ENCODE measurements around a stretch of chr14.

DNA sequence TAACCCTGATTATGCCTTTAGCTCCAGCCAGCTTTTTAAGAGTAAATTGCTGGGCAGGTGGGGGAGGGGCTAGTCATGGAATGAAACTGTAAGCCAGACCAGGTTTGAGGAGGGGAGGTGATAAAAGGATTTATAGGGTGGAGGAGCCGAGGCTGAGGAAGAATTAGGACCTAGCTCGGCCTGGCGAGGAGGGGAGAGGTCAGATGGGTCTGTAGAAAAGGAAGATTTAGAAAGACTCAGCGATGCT lies 583.8 kb upstream of the MDGA2 start:
- PRO-cap = no peak
- RAMPAGE, long total RNA, 2 experiments = no peak in any of the 2 experiments

DNA sequence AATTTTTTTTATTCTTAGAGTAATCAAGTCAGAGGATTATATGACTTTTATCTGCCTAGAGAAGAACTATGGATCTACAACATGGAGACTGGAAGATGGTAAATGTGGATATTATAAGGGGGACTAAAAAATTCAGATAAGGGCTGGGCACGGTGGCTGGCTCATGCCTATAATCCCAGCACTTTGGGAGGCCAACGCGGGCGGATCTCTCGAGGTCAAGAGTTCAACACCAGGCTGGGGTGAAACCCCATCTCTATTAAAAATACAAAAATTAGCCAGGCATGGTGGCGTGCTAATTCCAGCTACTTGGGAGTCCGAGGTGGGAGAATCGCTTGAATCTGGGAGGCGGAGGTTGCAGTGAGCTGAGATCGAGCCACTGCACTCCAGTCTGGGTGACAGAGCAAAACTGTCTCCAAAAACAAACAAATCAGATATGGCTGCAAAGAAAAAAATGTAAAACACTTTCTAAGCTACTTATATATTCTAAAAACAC lies 3.7 kb downstream of the KLHDC2 start:
- PRO-cap = no peak
- RAMPAGE, long total RNA, 2 experiments = no peak in any of the 2 experiments

- PRO-cap = no peak
- RAMPAGE, long total RNA, 2 experiments = no peak in any of the 2 experiments
Measured at GRCh38 chr14:49832055-49832485, 20.5 kb downstream of the NEMF start.

GRCh38 chr14:49853601-49854156 lies 1.1 kb upstream of the NEMF start:
- PRO-cap = no peak
- RAMPAGE, long total RNA, 2 experiments = no peak in any of the 2 experiments

- PRO-cap = no peak
- RAMPAGE, long total RNA, 2 experiments = no peak in any of the 2 experiments
Measured at GRCh38 chr14:49865441-49865735, 12.8 kb upstream of the NEMF start.

DNA sequence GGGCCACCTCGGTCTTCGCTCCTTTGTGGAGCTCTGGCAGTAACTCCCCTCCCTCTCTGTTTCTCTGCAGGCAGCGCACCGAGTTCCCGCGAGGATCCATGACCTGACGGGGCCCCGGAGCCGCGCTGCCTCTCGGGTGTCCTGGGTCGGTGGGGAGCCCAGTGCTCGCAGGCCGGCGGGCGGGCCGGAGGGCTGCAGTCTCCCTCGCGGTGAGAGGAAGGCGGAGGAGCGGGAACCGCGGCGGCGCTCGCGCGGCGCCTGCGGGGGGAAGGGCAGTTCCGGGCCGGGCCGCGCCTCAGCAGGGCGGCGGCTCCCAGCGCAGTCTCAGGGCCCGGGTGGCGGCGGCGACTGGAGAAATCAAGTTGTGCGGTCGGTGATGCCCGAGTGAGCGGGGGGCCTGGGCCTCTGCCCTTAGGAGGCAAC lies 315 bp downstream of the ARF6 start:
- PRO-cap = unidirectional peak, plus-strand start at position 161 of the sequence; bidirectional peak, plus-strand start at position 327 of the sequence, minus-strand start at position 260 of the sequence
- RAMPAGE, long total RNA, 2 experiments = no peak in any of the 2 experiments

- PRO-cap = no peak
- RAMPAGE, long total RNA, 2 experiments = no peak in any of the 2 experiments
Measured at GRCh38 chr14:49960471-49960952, 67.6 kb downstream of the ARF6 start.

DNA sequence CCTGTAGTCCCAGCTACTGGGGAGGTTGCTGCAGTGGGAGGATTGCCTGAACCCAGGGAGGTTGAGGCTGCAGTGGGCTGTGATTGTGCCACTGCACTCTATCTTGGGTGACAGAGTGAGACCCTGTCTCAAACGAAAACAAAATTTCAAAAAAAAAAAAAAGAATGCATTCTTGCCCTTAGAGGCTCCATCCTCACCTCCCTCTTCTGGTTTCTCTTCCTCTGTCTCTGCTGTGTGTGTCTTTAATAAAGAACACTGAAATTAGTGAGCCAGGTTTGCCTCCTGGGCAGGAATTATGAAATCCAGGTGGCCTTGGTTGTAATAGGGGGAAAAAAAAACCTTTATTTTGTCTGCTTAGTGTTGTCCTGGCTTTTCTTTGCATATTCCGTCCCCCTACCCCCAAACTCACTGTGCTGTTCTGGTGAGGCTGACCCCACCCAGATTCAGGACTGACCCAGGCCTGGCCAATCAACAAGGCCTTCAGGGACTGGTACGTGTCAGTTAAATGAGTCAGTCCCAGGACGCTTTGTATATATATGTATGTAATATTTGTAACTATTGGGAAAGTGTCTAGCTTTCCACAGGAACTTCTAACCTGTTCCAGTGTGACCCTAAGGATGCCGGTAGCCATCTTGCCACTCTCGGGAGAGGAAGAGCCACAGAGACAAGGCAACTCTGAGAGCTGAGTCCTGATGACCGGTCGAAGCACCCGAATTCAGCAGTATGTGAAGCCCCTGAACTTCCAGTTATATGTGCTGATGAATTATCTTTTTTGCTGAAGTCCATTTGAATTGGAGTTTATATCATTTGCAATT lies 107.5 kb downstream of the VCPKMT start:
- PRO-cap = no peak
- RAMPAGE, long total RNA, 2 experiments = no peak in any of the 2 experiments

DNA sequence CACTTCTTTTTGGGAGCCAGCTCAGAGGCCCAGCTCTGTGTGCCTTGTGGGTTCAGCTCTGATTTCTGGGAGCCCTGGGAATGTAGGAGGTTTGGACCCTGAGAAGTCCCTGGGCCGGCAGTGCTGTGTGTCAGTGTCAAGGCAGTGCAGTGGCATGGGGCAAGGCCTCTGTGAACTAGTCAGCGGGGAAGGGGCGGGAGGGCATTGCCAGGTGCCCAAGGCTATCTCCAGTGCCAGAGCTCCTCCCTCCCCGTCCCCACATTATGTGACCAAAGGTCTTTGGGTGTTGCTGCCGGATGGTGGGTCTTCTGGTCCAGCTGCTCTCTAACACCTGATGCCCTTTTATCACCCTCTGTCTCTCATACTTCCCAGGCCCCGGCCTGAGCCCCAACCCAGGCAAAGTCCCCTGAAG lies 54.2 kb downstream of the VCPKMT start:
- PRO-cap = no peak
- RAMPAGE, long total RNA, 2 experiments = no peak in any of the 2 experiments

GRCh38 chr14:50082281-50082767 lies 34.0 kb downstream of the VCPKMT start:
- PRO-cap = no peak
- RAMPAGE, long total RNA, 2 experiments = no peak in any of the 2 experiments

DNA sequence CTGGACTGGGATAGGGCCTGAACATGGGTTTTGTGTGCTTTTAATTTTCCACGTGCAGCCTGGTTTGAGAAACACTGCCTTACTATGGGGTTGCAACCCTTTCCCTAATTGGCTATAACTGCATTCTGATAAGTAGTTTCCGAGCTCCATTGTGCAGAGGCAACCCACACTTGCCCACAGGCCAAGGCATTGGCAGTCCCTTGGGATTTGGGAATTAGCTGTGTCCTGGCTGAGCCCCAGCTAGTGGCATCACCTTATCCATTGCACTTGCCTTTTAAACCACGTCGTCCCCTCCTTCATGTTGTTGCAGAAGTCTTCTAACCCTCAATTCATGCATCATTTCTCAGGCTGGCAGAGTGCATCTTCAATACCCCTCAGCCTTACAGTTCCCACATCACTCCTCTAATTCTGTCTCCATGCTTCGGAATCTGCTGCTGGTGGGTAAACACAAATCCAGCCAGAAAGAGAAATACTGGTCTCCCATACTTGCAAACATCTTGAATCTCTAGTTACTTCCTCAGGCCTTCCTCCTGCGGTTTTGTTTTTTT lies 10.1 kb downstream of the VCPKMT start:
- PRO-cap = no peak
- RAMPAGE, long total RNA, 2 experiments = no peak in any of the 2 experiments

DNA sequence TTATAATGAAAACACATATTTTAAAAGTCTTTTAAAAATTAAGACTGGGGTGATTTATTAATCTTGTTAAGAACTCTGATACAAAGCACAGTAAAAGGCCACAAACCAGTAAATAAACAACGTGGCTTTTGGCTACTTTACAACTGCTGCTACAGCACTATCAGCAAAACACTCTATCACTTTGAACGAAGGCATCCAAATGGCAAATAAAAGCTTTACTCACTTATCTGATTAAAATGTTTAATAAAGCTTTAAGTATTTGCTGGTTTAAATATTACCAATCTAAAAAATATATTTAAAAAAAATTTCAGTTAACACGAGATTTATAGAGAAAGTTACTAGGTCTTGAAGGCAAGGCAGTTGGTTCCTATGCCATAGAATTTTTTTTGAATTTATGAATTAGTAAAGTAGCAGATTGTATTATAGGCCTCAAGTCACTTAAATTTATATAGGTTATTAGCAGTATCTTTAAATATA lies 767 bp upstream of the VCPKMT start:
- PRO-cap = no peak
- RAMPAGE, long total RNA, 2 experiments = no peak in any of the 2 experiments

GRCh38 chr14:50201956-50202316 lies 29.4 kb downstream of the SOS2 start:
- PRO-cap = no peak
- RAMPAGE, long total RNA, 2 experiments = no peak in any of the 2 experiments

DNA sequence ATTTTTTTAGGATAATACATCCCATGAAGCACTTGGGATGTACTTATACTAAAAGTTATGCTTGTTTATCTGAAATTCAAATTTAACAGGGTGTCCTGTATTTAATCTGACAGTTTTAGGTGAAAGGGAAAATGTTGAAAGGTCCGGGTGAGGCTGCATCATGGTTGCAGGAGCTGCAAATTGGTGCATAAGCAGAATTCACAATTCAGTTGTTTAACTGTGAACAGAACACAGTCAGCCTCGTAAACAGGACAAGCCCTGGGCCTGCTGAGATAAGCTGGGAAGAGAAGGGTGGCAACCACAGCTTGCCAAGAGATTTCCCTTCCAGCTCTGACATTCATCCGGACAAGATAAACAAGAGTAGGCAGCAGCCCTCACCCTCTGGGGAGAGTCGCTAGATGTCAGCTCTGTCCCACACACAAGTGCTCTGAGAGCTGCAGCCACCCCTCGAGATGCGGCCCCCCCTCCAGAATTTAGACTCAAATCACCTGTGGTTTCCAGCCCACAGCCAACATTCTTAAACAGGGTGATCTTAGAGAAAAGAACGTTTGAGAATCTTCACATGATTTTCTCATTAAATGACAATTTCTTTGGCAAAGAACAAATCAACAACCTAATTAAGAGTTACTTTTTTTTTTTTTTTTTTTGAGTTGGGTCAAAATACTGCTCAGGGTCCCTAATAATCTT lies 30.5 kb downstream of the DMAC2L start:
- PRO-cap = no peak
- RAMPAGE, long total RNA, 2 experiments = no peak in any of the 2 experiments

DNA sequence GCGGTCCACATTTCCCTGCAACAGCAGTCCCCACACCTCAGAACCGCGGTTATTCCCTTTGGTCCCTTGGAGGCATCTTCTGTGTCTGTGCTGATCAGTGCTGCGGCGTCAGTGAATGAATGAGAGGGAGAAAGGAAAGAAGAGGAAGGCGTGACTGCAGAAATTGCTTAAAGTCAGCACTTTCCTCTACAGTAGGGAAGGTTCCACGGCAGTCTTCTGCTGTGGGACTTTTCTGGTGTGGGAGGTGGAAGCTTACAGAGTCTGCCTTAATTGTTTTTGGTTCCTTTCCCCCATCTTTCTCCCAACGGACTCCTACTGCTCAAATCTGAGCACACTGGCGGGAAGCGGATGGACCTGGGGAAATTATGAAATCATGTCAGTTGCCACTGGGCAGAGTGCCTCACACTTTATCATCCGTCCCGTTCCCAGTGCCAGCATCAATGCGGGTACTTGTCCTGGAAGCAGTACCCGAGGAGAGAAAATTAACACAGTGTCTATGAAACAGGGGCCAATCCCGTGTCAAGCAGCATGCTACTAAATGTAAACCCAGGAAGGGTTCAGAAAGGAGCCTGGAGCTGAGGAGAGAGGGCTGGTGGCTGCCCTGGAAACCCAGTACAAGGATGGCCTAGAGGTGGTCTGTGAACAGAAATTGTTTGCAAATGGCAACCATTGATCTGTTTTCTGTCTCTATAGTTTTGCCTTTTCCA lies 654 bp upstream of the CDKL1 start:
- PRO-cap = no peak
- RAMPAGE, long total RNA, 2 experiments = no peak in any of the 2 experiments

DNA sequence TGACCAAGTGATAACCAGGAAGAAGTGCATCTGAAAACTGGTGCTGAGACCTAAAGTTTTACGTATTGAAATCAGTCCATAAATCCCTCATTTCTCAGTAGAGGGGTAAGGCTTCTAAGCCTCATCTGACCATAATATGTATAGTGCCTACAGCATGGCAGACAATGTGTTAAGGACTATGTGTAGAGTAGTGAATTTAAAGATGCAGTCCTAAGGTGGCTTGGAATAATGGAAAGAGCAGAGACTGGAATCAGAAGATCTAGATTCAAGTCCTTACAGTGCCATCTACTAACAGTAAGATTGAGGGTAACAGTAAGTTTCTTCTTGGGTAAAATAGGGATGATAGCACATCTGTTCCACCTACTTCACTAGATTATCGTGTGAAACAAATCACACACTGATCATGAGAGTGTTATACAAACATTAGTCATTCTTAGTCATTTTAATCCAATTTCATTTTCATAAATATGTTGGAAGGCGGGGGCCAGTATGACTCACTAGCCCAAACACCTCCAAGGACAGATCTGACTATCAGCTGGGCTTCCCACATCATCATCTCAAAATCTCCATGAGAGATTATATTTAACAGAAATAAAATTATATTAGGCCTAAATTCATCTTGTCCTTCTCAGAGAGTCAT lies 11.1 kb downstream of the MAP4K5 start:
- PRO-cap = no peak
- RAMPAGE, long total RNA, 2 experiments = no peak in any of the 2 experiments

- PRO-cap = bidirectional peak, plus-strand start at chr14:50561219, minus-strand start at chr14:50561126
- RAMPAGE, long total RNA, 2 experiments = no peak in any of the 2 experiments
Measured at GRCh38 chr14:50560903-50561342, 978 bp downstream of the ATL1 start.

- PRO-cap = no peak
- RAMPAGE, long total RNA, 2 experiments = no peak in any of the 2 experiments
Measured at GRCh38 chr14:50823503-50824439, 7.2 kb downstream of the NIN start.

- PRO-cap = no peak
- RAMPAGE, long total RNA, 2 experiments = no peak in any of the 2 experiments
Measured at GRCh38 chr14:51006688-51007065, 62.4 kb upstream of the PYGL start.

GRCh38 chr14:51847112-51847946 lies 13.1 kb upstream of the GNG2 start:
- PRO-cap = no peak
- RAMPAGE, long total RNA, 2 experiments = no peak in any of the 2 experiments

All from breast epithelium (tissue), 2 donors.